OCI-LY7 (cell line): ENCODE measurements around the genes RAB40B, TBCD, ZNF750 and B3GNTL1.

DNA sequence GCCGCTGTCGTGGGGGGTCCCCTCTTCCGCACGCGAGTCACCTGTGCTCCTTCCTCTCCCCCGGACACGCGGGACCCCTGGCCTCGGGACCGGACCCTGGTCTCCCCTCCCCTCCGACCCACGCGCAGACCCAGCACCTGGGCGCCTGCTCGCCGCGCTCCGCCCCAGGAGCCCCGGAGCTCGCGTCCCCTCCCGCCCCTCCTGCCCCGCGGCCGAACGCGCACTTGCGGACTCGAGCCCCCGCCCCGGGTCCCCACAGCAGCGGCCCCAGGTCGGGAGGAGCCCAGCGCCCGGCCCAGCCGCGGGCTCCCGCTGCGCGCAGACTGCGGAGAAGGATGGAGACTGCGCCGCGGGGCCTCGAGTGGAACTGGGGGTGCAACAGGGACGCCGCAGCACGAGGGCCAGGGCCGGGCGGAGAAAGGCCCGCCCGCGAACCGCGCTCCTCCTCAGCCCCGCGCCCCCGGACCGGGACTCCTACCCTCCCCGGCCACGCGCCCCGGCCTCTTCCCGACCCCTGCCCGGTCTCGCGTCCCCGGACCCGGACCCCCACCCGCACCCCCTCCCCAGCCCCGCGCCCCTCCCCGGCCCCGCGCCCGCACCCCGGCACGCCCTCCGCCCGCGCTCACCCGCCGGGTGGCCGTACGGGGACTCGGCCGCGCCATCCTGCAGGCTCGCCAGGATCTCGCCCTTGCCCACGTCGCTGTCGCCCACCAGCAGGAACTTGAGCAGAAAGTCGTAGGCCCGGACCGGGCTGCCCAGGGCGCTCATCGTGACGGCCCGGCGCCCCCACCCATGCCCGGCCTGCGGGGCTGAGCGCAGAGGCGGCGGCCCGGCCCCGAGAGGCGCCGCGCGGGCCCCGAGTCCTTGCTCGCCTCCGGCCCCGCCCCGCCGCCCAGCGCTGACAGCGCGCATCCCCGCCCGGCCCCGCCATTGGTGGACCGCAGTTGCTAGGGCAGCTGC is at the start of gene RAB40B:
Gene RAB40B (minus strand): TSS at position 870 of the 960 bp plus-strand sequence.
- PRO-cap = bidirectional peak, plus-strand start outside the sequence, minus-strand start at position 866 of the sequence
- RAMPAGE, long total RNA = no peak

DNA sequence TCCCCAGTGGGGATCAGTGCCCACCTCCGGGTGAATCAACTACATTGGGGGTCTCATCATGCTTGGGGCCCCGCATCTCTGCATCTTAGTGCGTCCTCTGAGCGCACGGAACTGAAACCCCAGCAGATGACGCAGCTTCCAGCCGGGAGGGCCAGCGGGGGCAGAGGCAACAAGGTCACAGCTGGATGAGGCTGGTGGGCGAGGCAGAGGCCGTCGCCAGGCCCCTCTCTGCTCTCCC is 4.4 kb upstream of the RAB40B start:
- PRO-cap = no peak
- RAMPAGE, long total RNA = no peak

- PRO-cap = no peak
- RAMPAGE, long total RNA = no peak
Measured at GRCh38 chr17:82743672-82744029, 8.2 kb upstream of the TBCD start.

DNA sequence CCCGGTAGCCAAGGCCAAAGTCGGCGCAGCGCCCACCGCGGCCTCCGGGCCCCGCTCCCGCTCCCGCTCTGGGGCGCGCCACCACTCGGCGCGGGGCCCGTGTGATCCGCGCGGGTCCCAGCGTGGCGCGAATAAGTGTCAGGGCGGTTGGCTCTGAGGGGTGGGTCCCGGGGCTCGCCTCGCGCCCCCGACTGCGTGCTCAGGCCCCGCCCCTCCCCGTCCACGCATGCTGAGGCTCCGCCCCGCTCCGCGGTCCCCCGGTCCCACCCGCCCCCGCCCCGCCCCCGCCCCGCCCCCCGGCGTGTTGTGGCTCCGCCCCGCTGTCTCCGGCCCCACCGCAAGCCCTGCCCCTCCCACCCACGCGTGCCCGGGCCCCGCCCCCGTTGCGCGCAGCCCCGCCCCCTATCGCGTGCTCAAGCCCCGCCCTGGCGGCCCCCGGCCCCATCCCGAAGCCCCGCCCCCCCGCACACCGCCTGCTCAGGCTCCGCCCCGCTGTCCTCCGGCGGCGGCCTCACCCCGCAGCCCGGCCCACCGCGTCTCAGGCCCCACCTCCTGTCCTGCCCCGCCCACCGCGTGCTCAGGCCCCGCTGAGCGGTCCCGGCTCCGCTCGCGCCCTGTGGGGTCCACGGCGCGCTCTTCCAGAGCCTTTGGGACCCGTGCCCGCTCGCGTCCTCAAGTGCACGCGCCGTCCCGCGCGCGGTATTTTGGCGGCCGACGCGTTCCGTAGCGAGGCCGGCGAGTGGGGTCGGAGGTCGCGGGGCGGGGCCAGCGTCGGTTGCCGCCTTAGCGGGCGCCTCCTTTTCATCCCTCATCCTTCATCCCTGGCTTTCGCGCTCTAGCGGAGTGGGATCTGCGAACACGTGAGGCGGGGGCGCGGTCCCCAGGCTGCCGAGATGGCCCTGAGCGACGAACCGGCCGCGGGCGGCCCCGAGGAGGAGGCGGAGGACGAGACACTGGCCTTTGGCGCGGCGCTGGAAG is at the start of gene TBCD:
Gene TBCD (plus strand): TSS at position 765 of the 978 bp plus-strand sequence.
- PRO-cap = bidirectional peak, plus-strand start at position 467 of the sequence, minus-strand start at position 193 of the sequence; bidirectional peak, plus-strand start at position 765 of the sequence, minus-strand start at position 678 of the sequence
- RAMPAGE, long total RNA = no peak

GRCh38 chr17:82786896-82787908 is 35.3 kb downstream of the TBCD start:
- PRO-cap = no peak
- RAMPAGE, long total RNA = no peak

GRCh38 chr17:82808555-82808995 is 31.2 kb downstream of the ZNF750 start:
- PRO-cap = no peak
- RAMPAGE, long total RNA = no peak

GRCh38 chr17:82839626-82840347 is at the start of gene ZNF750:
Gene ZNF750, minus strand, starts transcription at chr17:82840022.
- PRO-cap = no peak
- RAMPAGE, long total RNA = no peak

- PRO-cap = no peak
- RAMPAGE, long total RNA = no peak
Measured at GRCh38 chr17:82847996-82848790, 8.4 kb upstream of the ZNF750 start.

DNA sequence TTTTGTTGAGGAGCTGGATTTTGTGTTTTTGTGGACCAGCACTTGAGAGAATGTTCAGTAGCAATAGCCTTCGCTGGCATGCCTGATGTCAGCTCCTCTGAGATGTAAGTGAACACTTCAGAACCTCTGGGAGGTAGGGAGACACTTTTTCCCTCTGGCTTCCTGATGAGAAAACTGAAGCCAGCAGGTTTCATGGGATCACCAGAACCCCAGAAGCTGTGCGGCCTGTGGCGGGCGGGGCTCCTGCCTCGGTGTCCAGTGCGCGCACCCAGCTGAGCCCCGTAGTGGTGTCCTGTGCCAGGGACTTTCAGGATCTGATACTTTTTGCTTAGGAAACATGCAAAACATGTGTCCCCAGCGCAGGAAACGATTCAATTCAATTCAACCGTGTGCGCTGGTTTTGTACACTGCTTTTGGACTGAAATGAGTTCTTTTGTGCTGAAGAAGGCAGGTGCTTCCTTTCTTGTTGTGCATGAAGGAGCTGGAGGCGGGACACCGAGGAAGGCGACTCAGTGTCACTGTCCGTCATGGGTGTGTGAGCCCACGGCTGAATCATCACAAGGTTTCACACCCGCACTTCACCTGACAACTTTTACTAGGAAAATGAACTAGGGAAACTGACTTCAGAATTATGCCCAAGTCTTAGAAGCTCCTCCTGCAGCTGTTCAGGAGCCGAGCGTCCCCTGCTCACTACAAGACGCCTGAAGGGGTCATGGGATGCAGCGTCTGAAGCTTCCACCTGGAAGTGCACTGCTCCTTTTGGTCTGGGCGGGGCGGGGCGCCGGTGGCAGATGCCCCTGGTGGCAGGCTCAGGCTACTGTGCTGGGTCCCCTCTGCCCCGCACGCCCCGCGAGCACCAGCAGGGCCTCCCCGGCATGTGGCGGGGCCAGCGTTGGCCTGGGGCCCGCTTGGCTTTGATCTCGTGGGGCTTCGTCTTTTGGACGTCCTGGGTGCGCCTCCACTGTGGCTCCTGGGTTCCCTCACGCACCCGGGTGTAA is 31.4 kb upstream of the ZNF750 start:
- PRO-cap = bidirectional peak, plus-strand start at position 693 of the sequence, minus-strand start at position 296 of the sequence
- RAMPAGE, long total RNA = start-site peak on the minus strand centred at position 290 of the sequence, 19 bp wide, 75 and 17 reads in 2 replicates

DNA sequence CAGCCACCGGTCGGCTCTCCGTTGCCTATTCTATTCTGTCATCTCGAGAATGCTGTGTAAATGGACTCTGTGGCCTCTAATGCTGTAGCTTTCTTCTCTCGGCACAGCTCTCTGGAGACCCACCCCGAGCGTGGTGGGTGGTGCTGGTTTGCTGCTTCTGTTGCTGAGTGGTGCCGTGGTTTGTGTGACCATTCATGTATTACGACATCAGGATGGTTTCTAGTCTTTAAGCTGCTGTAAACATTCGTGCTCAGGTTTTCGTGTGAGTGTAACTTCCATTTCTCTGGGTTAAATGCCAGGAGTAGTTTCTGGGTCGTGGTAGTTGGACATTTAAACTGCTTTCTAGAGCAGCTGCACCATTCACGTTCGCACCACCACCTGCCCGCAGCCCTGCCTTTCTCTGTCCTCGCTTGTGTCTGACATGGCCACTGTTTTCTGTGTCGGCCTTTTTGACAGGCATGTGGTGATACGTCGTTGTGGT is 47.6 kb upstream of the ZNF750 start:
- PRO-cap = no peak
- RAMPAGE, long total RNA = no peak

GRCh38 chr17:82906700-82906903 is 66.8 kb upstream of the ZNF750 start:
- PRO-cap = no peak
- RAMPAGE, long total RNA = no peak

GRCh38 chr17:82947386-82948142 is 104.0 kb downstream of the B3GNTL1 start:
- PRO-cap = no peak
- RAMPAGE, long total RNA = no peak

DNA sequence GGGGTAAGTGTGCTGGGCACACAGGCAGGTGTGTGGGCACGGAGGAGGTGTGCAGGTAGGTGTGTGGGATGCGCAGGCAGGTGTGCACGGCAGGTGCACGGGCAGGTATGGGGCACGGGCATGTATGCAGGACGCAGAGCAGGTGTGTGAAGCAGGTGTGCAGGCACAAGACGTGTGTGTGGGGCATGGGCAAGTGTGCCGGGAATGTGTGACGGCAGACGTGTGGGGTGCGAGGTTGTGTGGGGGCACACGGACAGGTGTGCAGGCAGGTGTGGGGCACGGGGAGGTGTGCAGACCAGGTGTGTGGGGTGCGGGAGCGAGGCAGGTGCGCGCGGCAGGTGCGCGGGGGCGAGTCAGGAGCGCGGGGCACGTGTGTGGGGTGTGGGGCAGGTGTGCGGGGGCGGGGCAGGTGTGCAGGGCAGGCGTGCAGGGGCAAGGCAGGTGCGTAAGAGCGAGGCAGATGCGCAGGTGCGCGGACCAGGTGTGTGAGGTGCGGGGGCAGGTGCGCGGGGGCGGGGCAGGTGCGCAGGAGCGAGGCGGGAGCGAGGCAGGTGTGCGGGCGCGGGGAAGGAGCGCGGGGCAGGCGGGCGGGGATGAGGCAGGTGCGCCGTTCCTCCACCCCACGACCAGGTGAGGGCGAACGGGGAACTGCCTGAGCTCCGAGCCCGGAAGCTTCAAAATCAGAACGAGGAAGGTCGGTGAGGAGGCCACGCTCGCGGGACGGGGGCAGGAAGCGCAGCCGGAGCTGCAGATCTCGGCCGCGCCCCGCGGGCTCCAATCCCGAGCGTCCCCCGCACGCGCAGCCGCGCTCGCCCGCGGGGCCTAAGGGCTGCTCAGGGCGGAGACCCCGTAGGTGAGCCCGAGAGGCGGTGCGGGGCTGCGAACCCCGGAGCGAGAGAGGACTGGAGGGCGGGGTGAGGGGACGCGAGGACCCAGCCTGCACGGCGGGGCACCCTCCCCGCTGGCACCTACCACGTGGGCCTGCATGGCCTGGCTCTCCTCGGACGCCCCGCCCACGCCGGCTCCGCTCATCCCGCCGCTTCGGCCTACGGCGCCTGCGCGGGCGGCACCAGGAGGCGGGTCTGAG is at the start of gene B3GNTL1:
Gene B3GNTL1 (minus strand): TSS at position 1,006 of the 1,087 bp plus-strand sequence.
- PRO-cap = bidirectional peak, plus-strand start at position 683 of the sequence, minus-strand start at position 776 of the sequence; bidirectional peak, plus-strand start outside the sequence, minus-strand start at position 954 of the sequence
- RAMPAGE, long total RNA = no peak

DNA sequence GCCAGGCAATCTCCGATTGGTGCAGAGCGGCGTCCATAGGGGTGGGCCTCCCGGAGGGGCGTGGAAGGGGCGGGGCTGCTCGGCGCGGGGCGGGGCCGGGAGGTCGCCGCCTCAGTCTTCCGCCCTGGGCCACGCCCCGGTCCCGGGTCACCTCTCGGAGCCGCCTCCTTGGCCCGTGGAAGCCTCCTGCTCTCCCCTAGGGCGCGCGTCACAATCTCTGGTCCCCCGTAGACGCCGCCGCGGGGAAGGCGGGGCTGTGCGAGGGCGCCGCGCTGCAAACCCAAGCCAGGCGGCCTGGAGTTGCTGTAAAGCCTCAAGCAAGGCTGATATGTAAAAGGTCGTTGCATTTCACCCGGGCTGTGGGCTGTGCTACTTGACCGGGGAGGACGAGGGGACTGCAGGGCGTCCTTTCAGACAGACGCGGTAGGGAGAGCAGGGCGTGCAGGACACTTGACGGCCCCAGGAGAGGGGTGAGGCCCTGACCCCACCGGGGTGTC is 330 bp upstream of the B3GNTL1 start:
- PRO-cap = bidirectional peak, plus-strand start at position 228 of the sequence, minus-strand start outside the sequence
- RAMPAGE, long total RNA = no peak

GRCh38 chr17:83073322-83074303 is 5.8 kb upstream of the METRNL start:
- PRO-cap = no peak
- RAMPAGE, long total RNA = no peak

- PRO-cap = no peak
- RAMPAGE, long total RNA = no peak
Measured at GRCh38 chr17:83074984-83075824, 4.2 kb upstream of the METRNL start.

- PRO-cap = no peak
- RAMPAGE, long total RNA = no peak
Measured at GRCh38 chr17:83078511-83079304, 701 bp upstream of the METRNL start.

GRCh38 chr17:83080304-83080469 is 778 bp downstream of the METRNL start:
- PRO-cap = no peak
- RAMPAGE, long total RNA = no peak

- PRO-cap = no peak
- RAMPAGE, long total RNA = no peak
Measured at GRCh38 chr17:83090651-83090995, 11.2 kb downstream of the METRNL start.

GRCh38 chr17:83090996-83092349 is 12.1 kb downstream of the METRNL start:
- PRO-cap = no peak
- RAMPAGE, long total RNA = no peak